Measurements from ENCODE around the genes LDHB and KCNJ8.

GRCh38 chr12:21657233-21658152 lies at the start of gene LDHB:
TSS of gene LDHB (minus strand) at chr12:21657842.
- PRO-cap, 2 experiments = peak in 2 of 2 experiments; most common plus-strand start chr12:21657997 (in 2); most common minus-strand start chr12:21657837 (in 1)
- RAMPAGE, long total RNA, 5 experiments = start-site peak on the minus strand in 5 of 5 experiments, at chr12:21657791-21657843 at its widest, 192 to 4,419 reads per replicate

GRCh38 chr12:21677651-21678013 lies 20.0 kb upstream of the LDHB start:
- PRO-cap, 2 experiments = no peak in any of the 2 experiments
- RAMPAGE, long total RNA, 5 experiments = no peak in any of the 5 experiments

DNA sequence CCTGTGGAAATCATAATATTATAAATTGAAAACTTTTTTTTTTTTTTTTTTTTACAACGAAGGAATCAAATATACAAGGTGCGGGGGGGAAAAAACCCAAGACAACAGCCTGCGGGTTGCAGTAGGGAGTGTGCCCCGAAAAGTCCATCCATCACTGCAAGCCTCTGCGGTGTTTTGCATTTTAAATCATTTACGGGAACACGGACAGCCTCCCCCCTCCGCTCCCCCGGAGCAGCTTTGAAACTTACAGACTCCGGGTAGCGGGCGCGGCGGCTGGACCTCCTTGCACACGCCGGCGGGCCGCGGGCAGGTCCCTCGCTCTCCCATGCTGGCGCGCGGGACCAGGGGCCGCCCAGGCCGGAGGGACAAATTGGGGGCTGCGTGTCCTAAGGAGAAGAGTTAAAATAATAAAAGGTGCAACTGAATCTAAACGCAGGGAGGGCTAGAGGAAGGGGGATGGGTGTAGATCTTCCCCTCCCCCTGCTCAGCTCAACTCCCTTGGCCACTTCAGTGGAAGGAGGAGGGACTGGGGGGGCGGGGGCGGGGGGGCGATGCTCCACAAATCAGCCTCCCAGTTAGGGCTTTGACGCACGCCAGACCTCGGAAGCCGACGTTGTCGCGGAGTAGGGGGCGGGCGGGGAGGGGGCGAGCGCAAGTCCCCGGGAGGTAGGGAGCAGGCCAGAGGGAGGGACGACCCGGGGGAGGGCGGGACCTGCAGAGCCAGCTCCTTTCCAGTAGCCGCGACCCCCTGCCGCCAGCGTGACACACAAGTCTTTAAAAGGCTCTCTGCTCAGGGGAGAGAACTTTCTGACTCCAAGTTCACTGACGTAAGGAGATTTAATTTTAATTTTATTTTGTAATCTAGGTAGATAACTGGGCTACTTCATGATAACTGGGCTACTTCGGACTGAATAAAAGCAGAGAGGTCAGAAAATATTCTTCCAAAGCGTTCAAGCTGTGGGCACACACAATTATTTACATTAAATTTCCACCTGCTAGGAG lies at the start of gene KCNJ8:
KCNJ8 (minus strand) TSS at position 409 of the 1,002 bp plus-strand sequence.
- PRO-cap, 2 experiments = peak in 2 of 2 experiments; most common plus-strand start position 249 of the sequence (in 2); most common minus-strand start position 156 of the sequence (in 2)
- RAMPAGE, long total RNA, 5 experiments = start-site peak on the plus strand in 2 of 5 experiments, centred at positions 706 to 721 of the sequence, 11 to 12 reads per replicate; start-site peak on the minus strand in 2 of 5 experiments, centred at positions 383 to 523 of the sequence, 10 to 40 reads per replicate

DNA sequence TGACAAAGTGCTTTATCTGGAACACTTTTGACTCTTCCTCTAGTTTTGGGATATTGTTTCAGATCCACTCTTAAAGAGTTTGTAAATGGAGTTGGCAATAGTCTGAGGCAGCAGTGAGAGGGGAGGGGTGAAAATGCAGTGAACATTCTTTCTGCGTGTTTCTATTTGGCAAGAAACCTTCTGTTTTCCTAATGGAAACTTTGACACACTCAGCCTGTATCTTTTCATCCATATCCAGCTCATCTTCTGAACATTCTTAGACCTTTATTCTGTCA lies 57.3 kb upstream of the KCNJ8 start:
- PRO-cap, 2 experiments = no peak in any of the 2 experiments
- RAMPAGE, long total RNA, 5 experiments = no peak in any of the 5 experiments

DNA sequence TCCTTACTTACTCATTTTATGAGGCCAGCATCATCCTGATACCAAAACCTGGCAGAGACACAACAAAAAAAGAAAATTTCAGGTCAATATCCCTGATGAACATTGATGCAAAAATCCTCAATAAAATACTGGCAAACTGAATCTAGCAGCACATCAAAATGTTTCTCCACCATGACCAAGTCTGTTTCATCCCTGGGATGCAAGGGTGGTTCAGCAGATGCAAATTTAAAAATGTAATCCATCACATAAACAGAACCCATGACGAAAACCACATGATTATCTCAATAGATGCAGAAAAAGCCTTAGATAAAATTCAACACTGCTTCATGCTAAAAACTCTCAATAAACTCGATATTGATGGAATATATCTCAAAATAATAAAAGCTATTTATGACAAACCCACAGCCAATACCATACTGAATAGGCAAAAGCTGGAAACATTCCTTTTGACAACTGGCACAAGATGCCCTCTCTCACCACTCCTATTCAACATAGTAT lies 104.2 kb downstream of the CMAS start:
- PRO-cap, 2 experiments = no peak in any of the 2 experiments
- RAMPAGE, long total RNA, 5 experiments = no peak in any of the 5 experiments

GRCh38 chr12:22254963-22255588 lies 79.4 kb downstream of the ST8SIA1 start:
- PRO-cap, 2 experiments = peak in 1 of 2 experiments; most common plus-strand start chr12:22255222 (in 1); most common minus-strand start chr12:22255127 (in 1)
- RAMPAGE, long total RNA, 5 experiments = no peak in any of the 5 experiments

- PRO-cap, 2 experiments = no peak in any of the 2 experiments
- RAMPAGE, long total RNA, 5 experiments = no peak in any of the 5 experiments
These were observed 62.5 kb downstream of the ETNK1 start for GRCh38 chr12:22687336-22688075.

- PRO-cap, 2 experiments = no peak in any of the 2 experiments
- RAMPAGE, long total RNA, 5 experiments = no peak in any of the 5 experiments
These were observed 135.3 kb downstream of the ETNK1 start for GRCh38 chr12:22760418-22760614.

GRCh38 chr12:23223036-23223235 lies 598.0 kb downstream of the ETNK1 start:
- PRO-cap, 2 experiments = no peak in any of the 2 experiments
- RAMPAGE, long total RNA, 5 experiments = no peak in any of the 5 experiments

GRCh38 chr12:24476235-24476957 lies 472.5 kb downstream of the BCAT1 start:
- PRO-cap, 2 experiments = no peak in any of the 2 experiments
- RAMPAGE, long total RNA, 5 experiments = no peak in any of the 5 experiments

GRCh38 chr12:24810142-24810851 lies 138.6 kb downstream of the BCAT1 start:
- PRO-cap, 2 experiments = no peak in any of the 2 experiments
- RAMPAGE, long total RNA, 5 experiments = no peak in any of the 5 experiments

GRCh38 chr12:24947721-24948331 lies 1.1 kb downstream of the BCAT1 start:
- PRO-cap, 2 experiments = no peak in any of the 2 experiments
- RAMPAGE, long total RNA, 5 experiments = no peak in any of the 5 experiments

DNA sequence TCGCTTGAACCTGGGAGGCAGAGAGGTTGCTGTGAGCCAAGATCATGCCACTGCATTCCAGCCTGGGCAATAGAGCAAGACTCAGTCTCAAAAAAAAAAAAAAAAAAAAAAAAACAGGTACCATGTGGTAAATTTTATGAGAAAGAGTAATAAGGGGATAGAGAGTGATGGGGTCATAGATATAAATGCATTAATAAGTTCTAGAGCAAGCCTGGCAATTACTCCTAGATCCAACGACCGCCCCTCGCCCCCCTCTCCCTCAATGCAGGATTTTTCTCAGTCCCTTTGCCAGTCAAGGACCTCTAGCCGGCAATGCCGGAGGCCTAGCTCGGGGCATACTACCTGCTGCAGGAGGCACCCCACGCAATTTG lies 2.6 kb upstream of the BCAT1 start:
- PRO-cap, 2 experiments = no peak in any of the 2 experiments
- RAMPAGE, long total RNA, 5 experiments = no peak in any of the 5 experiments

GRCh38 chr12:24998008-24998644 lies 49.2 kb upstream of the BCAT1 start:
- PRO-cap, 2 experiments = no peak in any of the 2 experiments
- RAMPAGE, long total RNA, 5 experiments = no peak in any of the 5 experiments

GRCh38 chr12:25058591-25058872 lies 6.0 kb downstream of the IRAG2 start:
- PRO-cap, 2 experiments = no peak in any of the 2 experiments
- RAMPAGE, long total RNA, 5 experiments = no peak in any of the 5 experiments

DNA sequence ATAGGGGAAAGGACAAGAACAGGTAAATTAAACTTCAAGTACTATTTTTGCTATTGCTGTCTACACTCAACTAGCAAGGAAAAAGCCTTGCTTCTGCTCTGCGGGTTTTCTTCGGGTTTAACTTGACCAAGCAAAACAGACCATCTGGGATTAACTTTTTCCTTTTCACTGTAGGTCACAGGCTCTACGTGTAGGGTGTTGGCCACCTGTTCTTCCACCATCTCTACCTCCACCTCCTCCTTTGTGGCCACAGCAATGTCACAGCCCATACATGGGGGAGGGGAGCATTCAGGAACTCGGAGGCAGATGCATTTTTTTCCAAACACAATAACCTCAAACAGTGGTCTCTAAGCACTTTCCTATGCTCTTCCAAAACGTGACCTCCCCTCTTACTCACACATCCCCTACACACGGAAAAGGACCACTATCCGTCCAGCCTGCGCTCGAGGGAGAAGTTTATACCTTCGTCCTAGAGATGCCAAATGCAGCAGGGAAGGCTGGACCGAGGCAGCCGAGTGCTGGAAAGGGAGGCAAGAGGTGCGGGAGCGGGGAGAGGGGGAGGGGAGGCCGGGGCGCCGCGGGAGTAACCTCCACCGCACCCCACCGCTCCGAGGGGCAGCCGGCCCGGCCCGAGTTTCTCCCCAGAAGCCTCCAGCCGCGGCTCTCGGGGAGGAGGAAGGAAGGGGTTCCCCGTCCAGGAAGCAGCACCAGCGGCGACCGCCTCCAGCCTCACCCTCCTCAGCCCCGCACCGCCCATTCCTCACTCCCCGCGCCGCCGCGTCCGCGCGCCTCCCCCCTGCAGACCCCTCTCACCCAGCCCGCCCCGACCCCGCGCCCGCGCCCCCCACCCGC lies 710 bp downstream of the KRAS start:
- PRO-cap, 2 experiments = peak in 1 of 2 experiments; most common plus-strand start position 421 of the sequence (in 1); most common minus-strand start position 709 of the sequence (in 1)
- RAMPAGE, long total RNA, 5 experiments = no peak in any of the 5 experiments

GRCh38 chr12:25962922-25963888 lies 4.7 kb downstream of the RASSF8 start:
- PRO-cap, 2 experiments = no peak in any of the 2 experiments
- RAMPAGE, long total RNA, 5 experiments = no peak in any of the 5 experiments

GRCh38 chr12:26113245-26113860 lies 11.5 kb downstream of the BHLHE41 start:
- PRO-cap, 2 experiments = no peak in any of the 2 experiments
- RAMPAGE, long total RNA, 5 experiments = no peak in any of the 5 experiments

GRCh38 chr12:26117167-26117852 lies 7.5 kb downstream of the BHLHE41 start:
- PRO-cap, 2 experiments = no peak in any of the 2 experiments
- RAMPAGE, long total RNA, 5 experiments = no peak in any of the 5 experiments

GRCh38 chr12:26233092-26234195 lies 38.1 kb downstream of the SSPN start:
- PRO-cap, 2 experiments = no peak in any of the 2 experiments
- RAMPAGE, long total RNA, 5 experiments = no peak in any of the 5 experiments